Jurkat, Clone E6-1 (cell line): ENCODE data around the gene LARP1B.

DNA sequence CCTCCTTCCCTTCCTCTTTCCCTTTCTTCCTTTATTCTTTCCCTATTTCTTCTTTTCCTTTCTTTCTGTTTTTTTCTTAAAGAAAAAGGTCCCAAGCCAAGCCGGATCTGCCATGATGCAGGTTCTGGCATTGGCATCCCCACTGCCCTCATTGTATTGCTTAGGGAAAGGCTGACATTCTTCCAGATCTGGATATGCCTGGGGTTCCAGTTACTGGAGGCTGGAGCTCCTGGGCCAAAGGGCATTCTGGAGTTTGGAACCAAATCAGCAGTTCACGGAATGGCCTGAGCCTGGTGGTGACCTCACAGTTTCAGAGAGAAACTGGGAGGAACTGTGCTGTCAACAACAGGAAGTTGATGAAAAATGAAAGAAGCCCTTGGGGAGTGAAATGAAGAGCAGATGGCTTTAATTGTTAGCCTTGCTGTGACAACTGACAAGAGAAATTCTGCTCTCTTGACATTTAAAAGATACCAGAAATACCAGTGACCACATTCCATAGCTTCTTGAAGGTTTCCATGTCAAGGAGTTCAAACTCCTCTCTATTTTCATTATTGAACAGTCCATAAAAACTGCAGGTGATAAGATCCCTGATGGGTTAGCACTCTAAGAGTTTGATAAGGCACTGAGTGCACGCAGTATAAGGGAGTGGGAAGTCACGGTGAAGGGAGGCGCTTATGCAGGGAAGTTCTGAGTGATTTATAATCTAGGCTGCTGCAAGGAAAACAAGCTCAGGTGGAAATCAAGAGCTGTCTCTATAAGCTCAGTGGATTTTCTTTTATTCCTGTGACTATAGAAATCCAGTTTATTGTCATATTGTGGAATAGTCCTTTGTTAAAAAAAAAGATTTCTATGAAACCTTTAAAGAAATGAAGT lies 622.3 kb downstream of the SPRY1 start:
- RRBS, result no CpG with 5 or more reads among the region's 5 CpGs

DNA sequence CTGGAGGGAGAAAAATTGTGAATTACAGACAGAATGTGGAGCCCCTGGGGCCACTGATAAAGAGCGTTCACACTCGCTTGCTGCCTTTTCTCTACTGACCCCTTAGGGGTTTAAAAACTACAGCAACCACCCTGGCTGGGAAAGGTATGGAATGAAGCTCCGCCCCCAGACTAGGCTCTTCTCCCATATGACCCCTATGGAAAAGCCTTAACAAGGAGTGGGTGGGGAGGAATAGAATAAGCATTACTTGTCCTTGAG lies 26.3 kb downstream of the ANKRD50 start:
- RRBS, result no CpG with 5 or more reads among the region's 3 CpGs

DNA sequence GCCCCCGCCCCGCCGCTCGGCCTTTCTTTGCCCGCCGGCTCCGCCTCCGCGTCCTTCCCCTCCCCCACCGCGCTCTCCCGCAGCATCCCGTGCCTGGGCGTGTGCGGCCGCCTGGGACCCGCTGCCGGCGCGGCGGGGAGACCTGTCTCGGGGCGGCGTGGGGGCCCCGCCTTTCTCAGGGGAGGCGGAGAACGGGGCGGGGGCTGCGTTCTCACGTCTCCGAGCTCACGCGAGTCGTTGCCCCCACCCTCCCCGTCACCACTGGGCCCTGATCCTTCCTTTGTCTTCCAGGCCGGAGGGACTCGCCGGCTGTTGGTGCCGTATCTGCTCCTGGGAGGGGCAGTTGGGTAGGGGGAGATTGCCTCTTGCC lies 253 bp upstream of the ANKRD50 start:
- RRBS, result 2% methylated on average over 5 of the region's 39 CpGs

GRCh38 chr4:125229112-125229311 lies 85.7 kb upstream of the FAT4 start:
- RRBS, result no CpG with 5 or more reads among the region's 1 CpG

DNA sequence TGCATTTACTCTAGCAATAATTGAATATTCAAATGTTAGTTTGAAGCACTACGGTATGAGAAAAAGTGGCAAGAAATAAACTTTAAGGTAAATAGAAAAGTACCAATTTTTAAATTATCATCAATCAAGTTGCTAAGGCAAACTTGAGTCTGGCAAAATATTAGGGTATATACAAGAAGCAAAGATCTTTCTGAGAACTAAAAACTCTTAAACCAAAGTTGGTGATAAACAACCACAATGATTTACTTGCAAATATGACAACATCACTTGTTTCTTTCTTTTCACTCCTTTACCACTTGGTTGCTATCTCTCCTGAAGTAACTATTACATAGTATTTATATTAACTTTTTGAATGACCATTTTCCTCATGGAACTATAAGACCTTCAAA lies 731.5 kb upstream of the INTU start:
- RRBS, result no CpG with 5 or more reads among the region's 1 CpG

DNA sequence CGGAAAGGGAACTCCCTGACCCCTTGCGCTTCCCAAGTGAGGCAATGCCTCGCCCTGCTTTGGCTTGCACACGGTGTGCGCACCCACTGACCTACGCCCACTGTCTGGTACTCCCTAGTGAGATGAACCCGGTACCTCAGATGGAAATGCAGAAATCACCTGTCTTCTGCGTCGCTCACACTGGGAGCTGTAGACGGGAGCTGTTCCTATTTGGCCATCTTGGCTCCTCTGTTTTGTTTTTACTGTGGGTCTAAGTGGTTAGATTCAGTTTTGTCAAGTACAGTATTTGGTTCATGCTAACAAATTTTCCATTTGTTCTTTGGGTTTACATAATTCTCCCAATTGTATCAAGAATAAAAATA lies 23.2 kb downstream of the INTU start:
- RRBS, result no CpG with 5 or more reads among the region's 10 CpGs

DNA sequence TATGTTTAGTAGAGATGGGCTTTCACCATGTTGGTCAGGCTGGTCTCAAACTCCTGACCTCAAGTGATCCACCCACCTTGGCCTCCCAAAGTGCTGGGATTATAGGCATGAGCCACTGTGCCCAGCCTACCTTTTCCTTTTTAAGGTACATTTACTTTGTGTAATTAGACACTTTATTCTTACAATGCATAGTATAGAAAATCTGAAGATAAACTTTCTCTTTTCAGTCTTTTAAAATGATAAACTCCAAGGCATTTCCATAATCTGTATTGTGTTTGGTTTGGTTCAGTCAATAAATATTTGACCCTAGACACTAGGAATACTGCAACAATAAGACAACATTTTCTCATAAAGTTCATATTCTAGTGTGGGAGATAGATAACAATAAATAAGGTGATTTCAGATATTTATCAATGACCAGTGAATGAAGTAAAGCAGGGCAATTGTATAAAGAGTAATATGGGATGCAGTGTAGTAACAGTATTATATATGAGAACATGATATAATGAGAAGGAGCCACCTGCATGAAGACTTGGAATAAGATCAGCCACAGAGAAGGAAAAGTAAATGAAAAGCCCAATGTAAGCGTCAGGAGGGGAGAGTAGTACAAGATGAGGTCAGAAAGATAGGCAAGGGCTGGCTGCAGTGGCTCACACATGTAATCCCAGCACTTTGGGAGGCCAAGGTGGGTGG lies 47.1 kb downstream of the ABHD18 start:
- RRBS, result no CpG with 5 or more reads among the region's 1 CpG

GRCh38 chr4:128060890-128061618 lies at the start of gene LARP1B:
Gene LARP1B, plus strand, starts transcription at chr4:128061312.
- RRBS, result 2% methylated on average over 46 of the region's 100 CpGs

- RRBS, result 1% methylated on average over 24 of the region's 101 CpGs
Measured at GRCh38 chr4:128061619-128062923, 959 bp downstream of the LARP1B start.

GRCh38 chr4:128284382-128284854 lies 3.2 kb downstream of the PGRMC2 start:
- RRBS, result no CpG with 5 or more reads among the region's 1 CpG

- RRBS, result no CpG with 5 or more reads among the region's 4 CpGs
Measured at GRCh38 chr4:128292432-128293127, 5.0 kb upstream of the PGRMC2 start.

GRCh38 chr4:128394849-128395050 lies 107.1 kb upstream of the PGRMC2 start:
- RRBS, result no CpG with 5 or more reads among the region's 2 CpGs

- RRBS, result no CpG with 5 or more reads among the region's 8 CpGs
Measured at GRCh38 chr4:128454433-128455024, 166.9 kb upstream of the PGRMC2 start.

- RRBS, result no CpG with 5 or more reads among the region's 1 CpG
Measured at GRCh38 chr4:128472833-128473169, 185.2 kb upstream of the PGRMC2 start.

DNA sequence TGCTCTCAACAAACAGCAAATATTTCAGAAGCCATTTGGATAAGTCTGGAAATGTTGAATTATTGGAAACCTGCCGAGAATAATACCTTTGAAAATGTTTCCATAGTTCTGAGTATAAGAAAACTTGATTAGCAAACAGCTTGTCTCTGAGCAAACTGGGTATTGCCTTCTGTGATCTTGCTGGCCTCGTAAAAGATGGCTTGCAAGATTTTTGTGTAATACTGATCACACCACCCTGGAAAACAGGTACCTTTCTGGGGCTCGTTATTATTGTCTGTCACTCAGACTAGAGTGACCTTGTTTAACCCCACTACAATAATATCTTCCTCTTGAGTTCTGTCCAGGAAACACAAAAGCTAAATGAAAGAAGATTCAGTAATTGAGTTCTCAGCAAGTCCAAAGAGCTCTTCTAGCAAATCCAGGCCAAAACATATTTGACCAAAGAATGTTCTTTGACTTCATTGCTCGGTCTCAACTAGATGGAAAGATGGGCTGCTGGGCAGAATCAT lies 255.7 kb upstream of the JADE1 start:
- RRBS, result no CpG with 5 or more reads among the region's 4 CpGs

GRCh38 chr4:128783191-128783656 lies 26.3 kb upstream of the JADE1 start:
- RRBS, result no CpG with 5 or more reads among the region's 1 CpG

GRCh38 chr4:128803763-128804393 lies 5.6 kb upstream of the JADE1 start:
- RRBS, result no CpG with 5 or more reads among the region's 3 CpGs

GRCh38 chr4:128810914-128811582 lies 1.5 kb downstream of the JADE1 start:
- RRBS, result 1% methylated on average over 16 of the region's 49 CpGs

- RRBS, result 1% methylated on average over 32 of the region's 63 CpGs
Measured at GRCh38 chr4:128811583-128811986, 2.1 kb downstream of the JADE1 start.

DNA sequence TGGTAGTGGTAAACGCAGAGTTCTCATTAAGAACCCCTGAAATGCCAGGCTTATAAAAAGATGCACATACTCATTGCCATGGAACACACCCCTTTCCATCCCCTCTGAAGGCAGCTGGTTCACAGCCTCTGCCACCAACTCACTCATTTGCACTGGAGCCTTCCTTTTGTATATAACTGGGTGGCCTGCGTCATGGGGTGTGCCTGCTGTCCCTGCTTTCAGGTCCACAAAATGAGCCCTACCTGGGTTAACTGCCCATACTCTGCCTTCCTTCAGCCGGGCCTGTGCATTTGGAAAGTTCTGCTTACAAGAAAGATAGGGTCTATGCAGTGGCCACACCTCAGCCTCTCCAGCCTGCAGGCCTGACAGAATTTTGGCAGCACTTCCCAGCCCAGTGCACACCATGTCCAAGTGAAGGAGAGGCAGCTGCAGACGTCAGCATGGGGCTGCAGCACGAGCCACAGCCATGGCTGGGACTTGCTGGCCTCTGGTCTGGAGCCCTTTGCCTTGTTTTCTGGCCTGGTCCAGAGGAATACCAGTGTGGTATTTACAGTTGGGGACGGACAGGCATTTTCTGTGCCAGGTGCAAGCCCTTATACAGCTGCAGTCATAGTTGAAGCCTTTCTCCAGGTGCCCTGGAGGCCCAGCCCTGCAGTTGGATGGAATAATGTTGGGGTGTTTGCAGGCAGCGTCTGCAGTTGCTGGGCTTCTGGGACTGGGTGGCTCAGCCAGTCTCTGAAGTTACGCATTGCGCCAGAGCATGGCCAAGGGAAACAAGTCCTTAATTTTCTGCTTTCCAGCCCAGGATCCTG lies 26.0 kb downstream of the JADE1 start:
- RRBS, result no CpG with 5 or more reads among the region's 9 CpGs